Mesenchymal stem cell of Wharton's jelly (primary cell): ENCODE results near the gene BAIAP3.

DNA sequence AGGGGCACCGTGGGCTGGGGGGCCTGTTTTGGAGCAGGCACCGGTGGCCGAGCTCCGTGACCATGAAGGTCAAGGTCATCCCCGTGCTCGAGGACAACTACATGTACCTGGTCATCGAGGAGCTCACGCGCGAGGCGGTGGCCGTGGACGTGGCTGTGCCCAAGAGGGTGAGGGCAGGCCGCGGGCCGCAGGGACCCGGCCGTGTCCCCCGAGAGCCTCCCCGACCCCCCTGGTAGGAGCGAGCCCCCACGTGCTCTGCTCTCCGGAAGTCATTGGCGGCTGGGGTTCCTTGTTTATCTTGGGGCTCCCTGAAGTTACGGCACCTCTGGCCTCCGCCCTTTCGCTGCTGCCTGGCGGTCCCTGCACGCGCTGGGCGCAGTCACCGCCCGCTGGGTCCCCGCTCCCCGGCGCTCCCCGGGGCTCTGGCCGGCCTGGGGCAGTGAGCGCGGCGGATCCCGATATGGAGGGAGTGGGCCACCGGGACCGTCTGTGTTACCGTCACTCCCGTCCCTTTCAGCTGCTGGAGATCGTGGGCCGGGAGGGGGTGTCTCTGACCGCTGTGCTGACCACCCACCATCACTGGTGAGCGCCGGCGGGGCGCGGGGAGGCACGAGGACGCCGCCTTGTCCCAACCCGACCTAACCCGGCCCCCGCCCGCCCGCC lies 673 bp downstream of the HAGHL start:
- CAGE, long polyA plus RNA, result no peak

- CAGE, long polyA plus RNA, result no peak
These were observed 3.6 kb downstream of the CIAO3 start for GRCh38 chr16:737190-737551.

DNA sequence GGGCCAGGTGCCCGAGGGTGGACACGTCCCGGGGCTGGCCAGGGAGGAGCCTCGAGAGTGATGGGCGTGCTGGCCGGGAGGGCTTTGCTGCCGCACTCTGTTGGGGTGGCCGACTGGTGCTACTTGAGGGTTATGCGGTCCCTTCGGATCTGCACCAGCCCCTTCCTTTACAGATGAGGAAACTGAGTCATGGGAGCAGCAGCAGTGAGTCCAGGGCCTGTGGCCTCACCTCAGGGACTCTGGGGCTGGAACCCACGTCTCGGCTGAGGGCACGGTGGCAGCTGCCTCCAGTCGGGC lies 4.1 kb downstream of the RPUSD1 start:
- CAGE, long polyA plus RNA, result no peak

- CAGE, long polyA plus RNA, result no peak
These were observed 72.4 kb upstream of the GNG13 start for GRCh38 chr16:872956-873405.

DNA sequence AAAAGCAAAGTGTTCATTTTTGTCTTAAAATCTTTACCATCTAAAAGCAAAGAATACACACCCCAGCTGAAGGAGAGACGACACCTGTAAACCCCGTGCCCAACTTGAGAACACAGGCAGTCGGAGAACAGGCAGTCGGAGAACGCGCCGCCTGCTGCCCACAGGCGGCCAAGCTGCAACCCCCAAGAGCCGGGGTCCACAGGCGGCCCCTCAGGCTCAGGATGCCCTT lies 79.3 kb upstream of the GNG13 start:
- CAGE, long polyA plus RNA, result no peak

- CAGE, long polyA plus RNA, result no peak
These were observed 16.2 kb downstream of the SOX8 start for GRCh38 chr16:997814-998193.

DNA sequence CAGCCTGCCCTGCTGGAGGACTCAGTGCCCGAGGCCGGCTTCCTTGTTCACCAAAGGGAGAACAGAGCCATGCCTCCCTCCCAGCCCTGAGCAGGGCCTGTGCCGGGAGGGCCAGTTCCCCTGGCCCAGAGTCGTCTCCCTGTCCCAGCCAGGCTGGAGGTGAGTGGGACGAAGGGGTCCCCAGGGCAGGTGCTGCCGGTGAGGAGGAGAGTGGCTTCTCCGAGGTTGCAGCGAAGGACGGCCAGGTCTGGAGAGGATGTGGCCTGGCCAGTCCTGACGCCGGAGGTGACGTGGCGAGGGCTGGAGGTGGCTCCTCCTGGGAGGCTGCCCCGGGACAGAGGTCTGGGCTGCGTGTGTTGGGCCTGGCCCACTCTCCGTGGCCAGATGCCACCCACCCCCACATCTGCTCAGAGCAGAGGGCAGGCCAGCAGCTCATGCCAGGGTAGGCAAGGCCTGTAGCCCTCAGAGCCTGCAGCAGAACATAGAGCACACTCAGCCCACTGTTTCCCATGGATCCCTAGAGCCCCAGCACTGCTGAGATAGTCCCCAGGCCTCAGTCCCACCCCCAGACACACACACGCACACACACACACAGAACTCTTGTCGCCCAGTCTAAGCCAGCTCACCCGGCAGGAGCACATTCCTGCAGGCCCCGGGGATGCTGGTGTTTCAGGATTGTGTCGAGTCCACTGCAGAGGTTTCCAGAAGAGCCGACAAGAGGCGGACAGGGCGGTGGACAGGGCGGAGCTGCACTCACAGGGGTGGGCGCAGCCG lies 33.1 kb downstream of the SOX8 start:
- CAGE, long polyA plus RNA, result no peak

GRCh38 chr16:1153266-1154286 lies 670 bp downstream of the CACNA1H start:
- CAGE, long polyA plus RNA, result no peak

DNA sequence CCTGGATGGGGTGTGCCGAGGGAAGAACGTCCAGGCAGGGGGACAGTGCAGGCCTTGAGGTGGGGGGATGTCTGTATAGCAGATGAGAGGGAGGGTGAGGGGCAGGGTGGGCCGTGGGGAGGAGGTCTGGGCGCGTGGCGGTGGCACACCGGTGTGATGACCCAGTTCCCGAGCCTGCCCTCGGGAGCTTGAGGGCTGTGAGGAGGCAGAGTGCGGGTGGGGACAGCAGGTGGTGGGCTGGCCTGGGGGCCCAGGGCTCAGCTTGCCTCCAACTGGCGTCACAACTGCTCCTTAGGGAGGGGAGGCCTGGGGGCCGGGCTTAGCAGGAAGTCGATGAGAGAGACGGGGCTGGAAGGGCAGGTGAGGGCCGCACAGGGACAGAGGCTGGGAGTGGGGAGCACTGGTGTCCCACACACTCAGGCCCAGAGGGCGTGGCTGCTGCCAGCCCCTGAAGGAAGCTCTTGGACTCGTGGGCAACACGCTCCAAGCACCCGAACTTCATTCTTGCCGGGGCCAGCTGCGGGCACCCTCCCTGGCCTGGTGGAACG lies 6.5 kb downstream of the CACNA1H start:
- CAGE, long polyA plus RNA, result no peak

DNA sequence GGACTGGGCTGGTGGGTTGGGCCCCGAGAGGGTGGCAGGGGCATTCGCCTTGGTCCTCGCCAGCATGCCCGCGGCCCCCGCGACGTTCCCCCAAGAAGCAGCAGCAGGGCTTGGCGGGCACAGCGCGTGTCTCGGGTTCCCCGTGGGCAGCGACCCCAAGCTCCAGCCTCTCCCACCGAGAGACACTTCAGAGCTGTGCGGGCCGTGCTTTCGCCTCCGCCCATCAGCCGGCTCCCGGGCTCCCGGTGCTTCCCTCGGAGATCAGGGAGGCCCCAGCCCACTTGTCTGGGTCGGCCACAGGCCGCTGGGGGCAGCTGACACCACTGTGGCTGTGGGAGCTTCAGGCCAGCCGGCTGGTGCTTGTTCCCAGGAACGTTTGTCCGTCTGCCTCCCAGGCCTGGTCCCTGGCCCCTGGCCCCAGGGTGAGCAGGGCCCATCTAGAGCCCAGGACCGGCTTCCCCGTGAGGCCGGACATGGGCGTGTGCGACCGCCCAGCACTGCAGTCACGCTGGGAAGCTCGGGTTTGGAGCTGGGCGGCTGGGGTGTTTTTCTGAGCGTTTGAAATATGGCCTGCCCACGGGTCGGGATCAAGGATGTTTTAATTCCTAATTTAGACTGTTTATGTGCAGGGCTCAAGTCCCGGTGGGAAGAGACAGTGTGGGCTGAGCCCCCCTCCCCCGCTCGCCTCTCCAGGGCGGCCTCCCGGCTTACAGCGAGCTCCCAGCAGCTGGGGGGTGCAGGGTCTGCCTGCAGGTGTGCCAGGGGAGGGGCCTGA lies 16.7 kb downstream of the CACNA1H start:
- CAGE, long polyA plus RNA, result no peak

DNA sequence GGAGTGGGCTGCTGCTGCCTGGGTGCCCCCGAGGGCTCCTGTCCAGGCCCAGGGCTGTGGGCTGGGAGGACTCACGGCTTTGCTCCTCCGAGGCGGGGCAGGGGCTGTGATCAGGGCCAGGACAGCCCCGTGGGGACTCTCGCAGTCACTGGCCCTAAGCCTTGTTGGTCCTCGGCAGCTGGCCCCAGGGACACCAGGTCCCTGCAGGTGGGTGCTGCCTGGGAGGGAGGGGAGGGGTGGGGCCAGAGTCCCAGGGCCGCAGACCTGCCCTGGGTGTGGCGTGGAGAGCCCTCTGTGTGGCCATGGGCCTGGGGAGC lies 19.8 kb downstream of the CACNA1H start:
- CAGE, long polyA plus RNA, result no peak

- CAGE, long polyA plus RNA, result no peak
These were observed 29.5 kb downstream of the CACNA1H start for GRCh38 chr16:1182240-1182951.

- CAGE, long polyA plus RNA, result no peak
These were observed 31.9 kb downstream of the TPSG1 start for GRCh38 chr16:1192937-1193896.

- CAGE, long polyA plus RNA, result no peak
These were observed 17.5 kb upstream of the UBE2I start for GRCh38 chr16:1291949-1292268.

DNA sequence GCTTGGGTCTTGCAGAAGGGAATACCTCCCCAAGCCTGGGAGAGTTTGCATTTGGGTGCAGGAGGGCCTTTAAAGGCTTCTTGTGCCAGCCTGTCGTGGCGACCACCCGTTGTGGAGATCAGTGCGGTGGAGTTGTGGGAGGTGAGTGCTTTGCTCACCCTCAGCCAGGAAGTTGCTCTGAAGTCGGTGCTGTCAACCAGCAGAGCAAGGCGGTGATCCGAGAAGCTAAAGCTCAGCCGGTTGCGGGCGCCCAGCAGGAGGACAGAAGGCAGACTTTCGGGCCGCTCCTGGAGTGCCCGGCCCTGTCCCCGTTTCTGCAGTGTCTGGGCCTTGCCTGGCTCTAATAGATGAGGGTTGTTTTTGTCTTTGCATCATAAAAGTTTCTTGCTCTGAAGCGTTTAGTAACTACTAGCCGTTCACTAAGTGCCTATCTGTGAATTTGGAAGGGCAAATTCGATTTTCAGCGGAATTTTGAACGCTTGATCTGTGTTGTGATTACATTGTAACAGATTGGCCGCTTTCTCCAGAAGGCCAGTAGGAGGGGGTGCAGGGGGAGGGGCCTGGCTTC lies 1.5 kb downstream of the UBE2I start:
- CAGE, long polyA plus RNA, result no peak

- CAGE, long polyA plus RNA, result no peak
These were observed 6.0 kb upstream of the BAIAP3 start for GRCh38 chr16:1327403-1327944.

DNA sequence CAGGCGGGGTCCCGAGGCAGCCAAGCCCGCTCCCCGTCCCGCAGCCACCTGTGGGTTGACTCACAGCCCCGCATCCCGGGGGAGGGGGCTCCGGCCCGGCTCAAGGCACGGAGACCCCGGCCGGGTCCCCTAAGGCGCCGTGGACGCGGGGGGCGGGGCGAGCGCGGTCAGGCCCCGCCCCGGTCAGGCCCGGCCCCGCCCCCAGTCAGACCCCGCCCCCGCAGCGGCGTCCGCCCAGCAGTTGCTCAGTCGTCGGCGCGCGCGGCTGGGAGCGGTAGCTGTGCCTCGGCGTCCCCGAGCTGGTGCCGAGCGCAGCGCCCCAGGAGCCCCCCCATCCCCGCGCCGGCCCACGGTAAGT lies at the start of gene BAIAP3:
BAIAP3 (plus strand) TSS at position 248 of the 358 bp plus-strand sequence.
- CAGE, long polyA plus RNA, result no peak

DNA sequence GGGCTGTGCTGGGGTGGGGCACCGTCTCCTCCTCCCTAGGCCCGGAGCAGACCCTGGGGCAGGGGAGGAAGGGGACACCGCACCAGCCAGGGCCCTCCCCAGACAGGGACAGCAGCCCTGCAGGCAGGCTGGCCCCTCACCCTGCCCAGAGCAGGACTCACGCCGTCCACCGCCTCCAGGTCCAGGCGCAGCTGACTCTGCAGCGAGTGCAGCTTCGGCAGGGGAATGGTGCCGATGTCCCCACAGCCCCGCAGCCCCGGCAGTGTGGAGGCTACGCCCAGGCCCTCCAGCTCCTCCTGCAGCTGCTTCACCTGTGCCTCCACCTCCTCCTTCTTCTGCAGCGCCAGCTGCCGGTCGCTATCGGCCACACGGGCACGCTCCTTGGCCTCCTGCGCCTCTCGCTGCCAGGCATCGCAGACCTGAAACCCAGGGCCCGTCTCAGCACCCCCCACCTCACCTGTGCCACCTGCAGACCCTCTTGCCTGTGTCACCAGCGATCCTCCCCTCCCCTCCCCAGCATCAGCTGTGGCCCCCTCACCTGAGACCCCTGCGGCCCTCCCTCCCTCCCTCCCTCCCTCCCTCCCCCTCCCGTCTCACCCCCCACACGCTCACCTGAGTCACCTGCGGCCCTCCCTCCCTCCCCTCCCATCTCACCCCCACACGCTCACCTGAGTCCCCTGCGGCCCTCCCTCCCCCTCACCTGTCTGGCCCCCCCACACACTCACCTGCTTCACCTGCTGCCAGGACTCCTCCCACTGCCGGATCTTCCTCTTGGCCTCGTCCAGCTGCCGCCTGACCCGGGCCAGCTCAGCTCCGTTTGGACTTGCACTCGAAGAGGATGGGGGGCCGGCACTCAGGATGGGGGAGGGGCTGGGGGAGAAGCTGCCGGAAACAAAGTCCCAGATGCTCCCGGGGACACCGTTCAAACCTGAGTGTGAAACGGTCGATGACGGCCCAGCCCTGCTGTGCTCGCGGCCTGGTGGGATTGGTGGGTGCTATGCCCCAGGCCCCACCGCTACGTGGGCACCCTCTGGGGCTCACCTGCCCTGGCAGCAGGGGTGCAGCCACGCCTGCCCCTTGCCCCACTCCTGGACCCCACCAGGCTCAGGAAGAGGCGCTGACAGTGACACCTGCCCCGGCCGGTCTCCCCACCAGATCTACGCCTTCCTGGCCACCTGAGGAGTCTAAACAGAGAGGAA lies 15.6 kb downstream of the GNPTG start:
- CAGE, long polyA plus RNA, result no peak

GRCh38 chr16:1383372-1384251 lies 30.9 kb downstream of the UNKL start:
- CAGE, long polyA plus RNA, result no peak

- CAGE, long polyA plus RNA, result no peak
These were observed 3.8 kb upstream of the PERCC1 start for GRCh38 chr16:1426875-1427594.